ENCODE data around the gene SNX20.

DNA sequence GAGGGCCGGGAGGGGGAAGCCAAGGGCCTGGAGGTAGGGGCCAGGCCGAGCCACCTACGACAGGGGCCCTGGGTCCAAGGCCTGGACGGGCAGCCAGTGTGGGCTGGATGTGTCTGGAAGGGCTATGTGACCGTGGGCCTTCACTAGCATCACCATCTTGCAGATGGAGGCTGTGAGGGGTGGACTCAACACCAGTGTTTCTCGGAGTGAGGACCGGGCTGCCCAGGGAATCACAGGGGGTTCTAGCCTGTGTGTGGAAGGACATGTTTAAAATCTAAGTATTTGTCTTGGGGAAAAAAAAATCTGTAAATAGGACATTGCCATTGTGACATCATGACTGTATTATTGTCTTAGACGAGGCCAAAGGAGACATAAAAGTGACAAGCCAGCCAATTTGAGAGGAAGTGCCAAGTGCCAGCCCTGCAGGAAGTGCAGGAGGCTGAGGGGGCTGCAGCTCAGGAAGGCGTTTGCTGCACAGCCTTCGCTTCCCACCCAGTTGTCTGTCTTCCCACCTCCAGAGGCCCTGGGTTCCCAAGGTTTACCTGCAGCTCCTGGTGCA is 1.2 kb downstream of the ADCY7 start:
- RRBS = no CpG with 5 or more reads among the region's 10 CpGs

GRCh38 chr16:50333994-50335094 is 34.4 kb downstream of the BRD7 start:
- RRBS = no CpG with 5 or more reads among the region's 14 CpGs

GRCh38 chr16:50585188-50585831 is 37.1 kb downstream of the NKD1 start:
- RRBS = 11% methylated on average over 8 of the region's 18 CpGs

GRCh38 chr16:50591672-50592924 is 43.9 kb downstream of the NKD1 start:
- RRBS = 20% methylated on average over 3 of the region's 30 CpGs

DNA sequence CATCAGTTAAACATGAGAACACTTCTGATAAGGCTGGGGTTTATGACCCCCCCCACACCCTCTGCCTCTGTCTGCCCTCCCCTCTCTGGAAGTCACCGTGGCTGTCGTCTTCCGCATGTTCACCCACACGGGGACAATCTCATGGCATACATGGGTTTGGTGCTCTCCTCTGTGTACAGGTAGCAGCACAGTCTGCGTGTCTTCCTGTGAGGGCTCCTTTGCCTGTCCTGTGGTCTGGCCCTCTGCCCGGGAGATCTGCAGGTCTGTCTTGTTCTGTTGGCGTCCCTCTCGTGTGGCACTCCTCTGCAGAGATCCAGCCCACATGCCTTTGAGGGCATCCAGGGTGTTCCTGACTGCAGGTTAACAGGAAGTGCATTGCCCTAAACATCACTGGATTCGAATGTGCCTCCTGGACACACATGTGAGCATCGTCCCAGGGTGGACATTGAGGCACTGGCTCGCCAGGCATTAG is 54.4 kb downstream of the NKD1 start:
- RRBS = no CpG with 5 or more reads among the region's 11 CpGs

DNA sequence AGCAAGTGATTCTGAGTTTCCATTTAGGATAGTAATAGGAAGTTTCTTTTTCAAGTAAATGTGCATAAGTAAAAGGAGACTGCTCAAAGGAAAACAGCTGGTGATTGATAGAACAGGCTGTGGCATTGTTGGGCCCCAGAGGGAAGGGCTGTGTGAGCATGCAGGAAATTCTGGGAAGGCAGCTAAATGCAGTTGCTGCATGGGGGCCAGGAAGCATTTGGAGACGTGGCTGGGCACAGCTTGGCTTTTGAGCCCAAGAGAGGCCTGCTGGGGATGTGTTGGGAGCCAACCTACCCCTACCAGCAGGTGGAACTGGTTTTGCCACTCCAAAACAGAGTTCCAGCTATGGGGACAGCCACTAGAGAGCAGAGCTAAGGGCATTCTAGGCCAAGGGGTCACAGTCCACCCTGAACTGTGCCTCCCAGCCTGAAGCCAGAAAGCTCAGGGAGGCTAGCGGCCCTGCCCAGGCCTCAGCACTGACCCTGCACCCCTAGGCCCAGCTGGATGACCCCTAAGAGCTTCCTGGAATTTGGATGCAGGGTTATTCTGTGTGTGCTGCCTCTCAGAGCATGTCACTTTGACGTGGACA is 12.5 kb downstream of the SNX20 start:
- RRBS = no CpG with 5 or more reads among the region's 3 CpGs

DNA sequence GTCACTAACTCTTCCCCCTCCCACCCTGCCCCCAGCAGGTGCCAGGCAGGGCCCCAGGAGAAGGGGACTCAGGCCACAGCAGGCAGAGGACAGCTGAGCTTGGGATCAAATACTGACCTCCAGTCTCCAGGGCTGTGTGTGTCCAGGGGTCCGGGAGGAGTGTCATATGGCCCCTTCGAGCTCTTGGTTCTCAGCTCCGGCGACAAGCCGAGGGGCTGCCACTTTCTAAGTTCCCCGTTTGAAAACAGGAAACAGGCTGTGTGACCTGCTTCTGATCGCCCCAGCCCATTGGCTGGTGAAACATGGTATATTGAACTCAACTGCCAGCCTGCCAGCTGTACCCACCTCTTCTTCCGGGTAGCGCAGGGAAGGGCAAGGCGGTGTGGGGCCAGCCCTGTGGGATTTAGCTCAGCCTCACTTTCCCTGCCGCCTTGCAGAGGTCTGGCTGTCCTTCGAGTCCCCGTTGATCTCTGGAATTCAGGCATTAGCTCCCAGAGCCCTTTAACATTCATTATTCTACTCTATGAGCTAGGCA is at the start of gene SNX20:
SNX20 (minus strand) TSS at position 240 of the 535 bp plus-strand sequence.
- RRBS = 58% methylated on average over 3 of the region's 13 CpGs

GRCh38 chr16:50695407-50696444 is 2.3 kb downstream of the NOD2 start:
- RRBS = no CpG with 5 or more reads among the region's 5 CpGs

GRCh38 chr16:50709100-50709840 is 15.9 kb downstream of the NOD2 start:
- RRBS = no CpG with 5 or more reads among the region's 11 CpGs

GRCh38 chr16:51137056-51137616 is 13.9 kb downstream of the SALL1 start:
- RRBS = no CpG with 5 or more reads among the region's 23 CpGs

GRCh38 chr16:51408139-51408823 is 257.2 kb upstream of the SALL1 start:
- RRBS = no CpG with 5 or more reads among the region's 6 CpGs

- RRBS = no CpG with 5 or more reads among the region's 9 CpGs
These were observed 552.4 kb downstream of the TOX3 start for GRCh38 chr16:51994385-51995070.

- RRBS = no CpG with 5 or more reads among the region's 8 CpGs
These were observed 96.8 kb downstream of the TOX3 start for GRCh38 chr16:52449978-52450722.

- RRBS = no CpG with 5 or more reads among the region's 5 CpGs
These were observed 52.3 kb downstream of the TOX3 start for GRCh38 chr16:52494582-52495109.

DNA sequence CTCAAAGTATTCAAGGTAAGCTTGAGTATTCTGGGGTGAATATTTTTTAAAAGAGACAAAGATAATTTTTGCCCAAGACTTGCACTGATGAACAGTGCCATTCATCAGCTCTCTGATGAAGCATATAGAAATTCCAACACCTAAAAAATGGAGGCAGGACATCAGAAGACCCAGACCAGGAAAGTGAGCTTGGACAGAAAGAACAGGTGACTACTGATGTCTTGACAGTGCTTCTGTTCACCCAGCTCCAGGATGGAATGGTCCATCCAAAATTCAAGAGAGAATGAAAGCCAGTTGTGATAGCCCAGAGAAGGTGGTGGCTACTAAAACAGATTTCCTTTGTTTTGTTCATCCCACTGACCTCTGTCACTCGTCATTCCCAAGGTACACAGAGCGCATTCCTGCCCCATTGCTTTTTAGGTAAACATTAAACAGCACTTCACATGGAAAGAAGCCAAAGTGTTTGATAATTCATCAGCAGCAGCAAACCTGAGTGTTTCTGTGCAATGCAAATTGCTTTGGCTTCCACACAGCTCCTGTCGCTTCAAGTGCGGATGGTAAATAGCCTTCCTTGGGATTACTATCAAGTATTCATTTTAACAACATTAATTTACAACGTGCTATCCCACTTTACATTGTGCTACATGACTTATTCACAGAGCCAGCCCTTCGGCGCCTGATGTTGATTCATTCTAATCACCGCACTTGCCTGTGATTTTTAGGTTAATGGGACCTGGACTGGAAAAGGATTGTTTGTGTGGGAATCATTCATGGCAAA is 65.0 kb upstream of the TOX3 start:
- RRBS = no CpG with 5 or more reads among the region's 8 CpGs

DNA sequence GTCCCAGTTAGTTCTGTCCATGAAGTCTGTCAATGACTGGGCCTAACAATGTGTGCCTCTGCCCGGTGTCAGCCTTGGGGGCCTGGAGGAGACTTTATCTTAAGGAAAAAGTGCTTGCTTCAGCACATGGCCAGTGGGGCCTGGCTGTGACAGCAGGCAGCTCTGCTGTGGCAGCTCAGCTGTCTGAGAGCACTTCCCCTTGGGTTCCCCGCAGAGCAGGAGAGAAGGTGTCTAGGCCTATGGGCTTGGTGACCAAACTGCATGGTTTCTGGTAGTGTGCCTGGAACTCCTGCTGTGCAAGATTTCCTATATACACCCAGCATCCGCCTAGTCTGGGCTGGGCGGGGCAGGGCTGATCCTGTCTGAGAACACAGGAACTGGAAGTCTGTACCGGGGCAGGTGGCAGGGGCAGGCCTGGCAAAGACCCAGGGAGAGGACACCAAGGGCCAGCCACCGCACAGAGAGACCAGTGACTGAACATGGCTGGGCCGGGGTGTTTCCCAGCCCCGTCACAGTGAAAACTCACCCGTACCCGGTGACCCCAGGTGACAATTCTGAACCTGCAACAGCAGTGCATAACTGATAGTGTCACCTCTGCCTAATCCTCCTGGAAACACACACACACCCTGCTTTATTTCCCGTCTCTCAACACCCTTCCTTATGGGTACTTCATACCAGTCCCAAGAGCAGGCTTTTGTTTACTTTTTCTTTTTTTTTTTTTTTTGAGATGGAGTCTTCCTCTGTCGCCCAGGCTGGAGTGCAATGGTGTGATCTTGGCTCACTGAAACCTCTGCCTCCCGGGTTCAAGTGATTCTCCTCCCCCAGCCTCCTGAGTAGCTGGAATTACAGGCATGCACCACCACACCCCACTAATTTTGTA is 39.4 kb downstream of the CHD9 start:
- RRBS = 20% methylated on average over 2 of the region's 13 CpGs

DNA sequence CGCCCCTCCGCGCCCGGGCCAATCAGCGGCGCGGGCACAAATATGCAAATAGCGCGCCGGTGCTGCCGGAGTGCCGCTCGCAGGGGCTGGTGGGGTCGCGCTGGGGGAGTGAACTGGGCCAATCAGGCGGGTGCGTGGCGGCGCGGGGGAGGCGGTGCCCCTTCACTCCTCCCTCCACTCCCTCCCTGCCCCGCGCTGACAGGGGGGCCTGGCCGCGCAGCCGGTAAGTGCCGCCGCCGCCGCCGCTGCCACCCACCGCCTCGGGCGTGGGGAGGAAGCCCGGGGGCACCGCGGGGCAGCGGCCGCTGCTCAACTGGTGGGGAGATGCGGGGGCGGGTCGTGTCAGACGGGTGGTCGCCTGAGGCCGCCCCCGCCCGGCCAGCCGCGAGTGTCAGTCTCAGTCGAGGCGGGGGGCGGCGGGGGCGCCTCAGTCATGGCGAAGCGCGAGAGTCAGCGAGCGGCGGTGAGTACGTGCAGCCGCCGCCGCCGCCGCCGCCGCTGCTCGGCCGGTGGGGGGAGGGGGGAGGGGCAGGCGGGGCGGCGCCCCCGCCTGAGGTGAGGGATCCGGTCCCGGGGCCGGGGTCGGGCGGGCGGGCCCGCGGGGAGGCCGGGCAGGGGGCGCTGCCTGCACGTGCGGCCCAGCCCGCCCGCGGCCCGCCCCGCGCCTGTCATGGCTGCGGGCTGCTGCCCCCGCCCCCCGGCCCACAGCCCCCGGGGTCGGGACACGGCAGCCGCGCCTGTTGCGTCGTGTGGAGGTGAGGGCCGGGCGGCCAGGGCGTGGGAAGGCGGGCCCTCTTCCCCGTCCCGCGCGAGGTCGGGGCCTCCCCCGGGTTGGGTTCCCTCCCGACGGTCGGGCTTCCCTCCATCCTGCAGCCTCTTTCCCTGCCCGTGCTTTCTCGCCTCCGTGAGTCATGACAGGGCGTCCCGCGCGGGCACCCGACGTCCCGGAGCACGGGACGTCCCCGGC is 76.3 kb downstream of the CHD9 start:
- RRBS = 2% methylated on average over 61 of the region's 128 CpGs

GRCh38 chr16:53504624-53505183 is 1.7 kb upstream of the AKTIP start:
- RRBS = 44% methylated on average over 3 of the region's 10 CpGs

GRCh38 chr16:53549786-53550132 is 46.8 kb upstream of the AKTIP start:
- RRBS = 0% methylated on average over 3 of the region's 7 CpGs